H7 (cell line): ENCODE measurements around a stretch of chr20.

- RAMPAGE, long total RNA = no peak
Observed at GRCh38 chr20:62549382-62549998, 73.7 kb upstream of the GATA5 start.

DNA sequence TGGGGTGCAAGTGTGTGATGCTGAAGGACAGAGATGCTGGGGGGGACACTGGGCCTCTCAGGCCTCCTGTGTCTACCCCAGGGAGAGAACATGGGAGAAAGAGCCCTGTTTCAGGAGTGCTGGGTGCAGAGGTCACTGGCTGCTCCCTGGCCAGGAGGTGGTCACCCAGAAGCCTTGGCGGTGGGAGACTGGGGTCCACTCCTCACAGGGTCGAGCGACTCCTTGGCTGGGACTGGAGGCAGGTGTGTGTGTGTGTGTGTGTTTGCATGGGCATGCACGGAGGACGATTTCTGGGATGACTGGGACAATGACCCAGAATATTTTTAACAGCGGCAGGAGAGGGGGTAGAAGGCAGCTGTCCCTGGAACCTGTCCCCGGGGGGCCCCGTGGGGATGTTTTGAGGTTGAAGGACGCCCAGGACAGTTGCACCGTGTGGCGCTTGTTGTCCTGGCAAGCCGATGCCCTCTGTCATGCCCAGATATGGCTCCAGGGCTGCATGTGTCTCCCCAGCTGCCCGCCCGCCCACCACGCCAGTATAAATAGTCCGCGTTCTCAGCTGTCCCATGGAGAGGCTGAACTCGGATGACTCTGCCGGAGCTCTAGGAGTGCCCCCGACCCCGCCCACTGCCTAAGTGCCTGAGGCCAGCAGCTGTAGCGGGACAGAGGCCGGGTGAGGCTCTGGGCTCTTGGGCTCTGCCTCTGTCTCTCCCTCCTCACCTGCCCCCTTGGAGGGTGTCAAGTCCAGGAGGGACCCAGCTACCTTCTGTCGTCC lies 82.8 kb upstream of the GATA5 start:
- RAMPAGE, long total RNA = no peak

GRCh38 chr20:62570666-62571213 lies 71.6 kb upstream of the SLCO4A1 start:
- RAMPAGE, long total RNA = no peak

GRCh38 chr20:62617728-62618533 lies 24.4 kb upstream of the SLCO4A1 start:
- RAMPAGE, long total RNA = no peak

DNA sequence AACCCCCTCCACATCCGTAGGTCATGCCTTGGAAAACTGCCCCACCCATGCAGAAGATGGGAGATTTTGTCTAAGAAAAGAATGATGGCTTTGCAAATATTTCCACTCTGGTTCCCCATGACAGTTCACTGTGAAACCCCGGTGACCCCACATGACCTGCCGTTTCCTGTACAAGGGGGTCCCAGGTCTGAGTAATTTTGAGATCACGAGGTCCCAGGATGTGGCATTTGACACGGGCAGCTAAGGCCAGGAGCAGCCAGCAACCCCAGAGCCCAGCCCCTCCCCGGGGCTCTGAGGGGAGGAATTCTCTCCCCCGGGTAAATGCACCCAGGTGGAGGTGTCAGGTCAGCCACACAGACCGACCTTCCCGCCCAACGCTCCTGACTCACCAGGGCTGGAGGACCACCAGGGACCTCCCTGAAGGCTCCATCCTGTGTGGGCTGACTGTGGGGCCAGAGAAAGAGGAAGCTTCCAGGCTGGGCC lies 23.7 kb upstream of the SLCO4A1 start:
- RAMPAGE, long total RNA = no peak

DNA sequence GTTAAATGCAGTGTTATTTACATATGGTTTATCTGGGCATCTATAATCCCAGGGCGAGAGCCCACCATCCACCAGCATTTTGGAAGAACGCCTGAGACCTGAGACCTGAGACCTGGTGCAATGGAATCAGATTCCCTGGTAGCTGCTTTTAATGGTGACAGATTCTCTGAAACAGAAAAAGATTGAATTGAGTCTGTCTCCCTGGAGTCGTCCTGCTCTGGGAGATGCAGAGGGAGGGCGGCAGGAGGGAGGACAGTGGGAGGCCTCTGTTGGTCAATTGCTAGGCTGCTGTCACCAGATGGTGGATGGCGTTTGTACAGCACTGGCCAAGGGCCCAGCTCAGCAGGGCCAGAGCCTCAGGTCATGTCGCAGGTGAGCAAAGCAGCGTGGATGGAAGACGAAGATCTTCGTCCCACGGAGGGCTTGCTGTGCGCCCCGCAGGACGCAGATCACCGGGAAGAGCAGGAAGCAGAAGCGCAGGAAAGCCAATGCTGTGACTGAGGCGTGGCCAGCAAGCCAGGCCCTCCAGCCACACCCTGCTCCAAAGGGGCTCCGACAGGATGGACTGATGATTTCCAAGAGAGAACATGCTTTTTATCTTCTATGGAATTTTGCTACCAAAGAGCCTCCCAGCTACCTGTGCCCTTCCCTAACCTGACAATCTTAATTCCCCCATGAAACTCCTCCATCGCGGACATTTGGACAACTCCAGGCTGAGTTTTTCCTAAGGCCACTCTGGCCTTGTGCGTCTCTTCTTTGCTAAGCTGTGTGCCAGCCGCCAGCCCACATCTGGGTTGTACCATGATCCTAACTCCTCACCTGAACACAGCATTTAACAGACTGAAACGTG lies 3.6 kb upstream of the SLCO4A1 start:
- RAMPAGE, long total RNA = no peak

DNA sequence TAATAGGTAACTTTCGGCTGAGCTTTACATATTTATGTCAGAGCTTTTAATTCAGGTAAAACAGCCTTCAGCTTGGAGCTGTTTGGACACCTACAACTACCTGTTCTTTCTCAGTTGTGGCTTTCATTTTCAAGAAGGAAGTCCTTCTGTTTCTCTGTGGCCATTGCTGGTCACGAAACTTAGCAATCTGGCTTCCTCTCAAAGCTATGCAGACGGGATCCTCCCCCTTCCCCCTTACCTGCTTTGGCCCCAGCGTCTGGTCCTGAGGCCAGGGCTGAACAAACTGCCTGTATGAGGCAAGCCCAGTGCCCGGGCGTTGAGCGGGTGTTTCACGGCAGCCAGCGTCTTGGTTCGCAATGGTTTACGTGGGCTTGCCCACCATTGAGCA lies 9.3 kb downstream of the SLCO4A1 start:
- RAMPAGE, long total RNA = no peak

DNA sequence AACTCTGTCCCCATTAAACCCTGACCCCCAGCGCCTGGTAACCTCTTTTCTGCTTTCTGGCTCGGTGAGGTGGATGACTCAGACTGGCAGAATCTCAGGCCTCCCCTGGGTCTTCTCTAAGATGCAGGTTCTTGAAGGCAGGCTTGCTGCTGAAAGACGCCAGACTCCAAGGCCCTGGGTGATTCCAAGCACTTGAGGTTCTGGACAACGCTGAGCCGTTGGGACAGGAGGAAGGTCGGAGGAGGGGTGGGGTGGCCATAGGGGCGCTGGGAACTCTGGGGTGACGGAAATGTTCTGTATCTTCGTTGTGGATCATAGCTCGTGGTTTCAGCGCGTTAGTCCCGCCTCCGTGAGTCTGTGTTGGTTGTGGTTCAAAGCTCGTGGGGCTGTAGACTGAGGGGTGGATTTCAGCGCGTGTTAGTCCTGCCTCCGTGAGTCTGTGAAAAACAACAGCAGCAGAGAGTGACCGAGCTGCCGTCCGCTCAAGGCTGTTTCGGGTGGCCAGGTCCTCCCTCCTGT lies 7.6 kb downstream of the NTSR1 start:
- RAMPAGE, long total RNA = no peak

- RAMPAGE, long total RNA = no peak
Observed at GRCh38 chr20:62800596-62801381, 3.8 kb upstream of the OGFR start.

DNA sequence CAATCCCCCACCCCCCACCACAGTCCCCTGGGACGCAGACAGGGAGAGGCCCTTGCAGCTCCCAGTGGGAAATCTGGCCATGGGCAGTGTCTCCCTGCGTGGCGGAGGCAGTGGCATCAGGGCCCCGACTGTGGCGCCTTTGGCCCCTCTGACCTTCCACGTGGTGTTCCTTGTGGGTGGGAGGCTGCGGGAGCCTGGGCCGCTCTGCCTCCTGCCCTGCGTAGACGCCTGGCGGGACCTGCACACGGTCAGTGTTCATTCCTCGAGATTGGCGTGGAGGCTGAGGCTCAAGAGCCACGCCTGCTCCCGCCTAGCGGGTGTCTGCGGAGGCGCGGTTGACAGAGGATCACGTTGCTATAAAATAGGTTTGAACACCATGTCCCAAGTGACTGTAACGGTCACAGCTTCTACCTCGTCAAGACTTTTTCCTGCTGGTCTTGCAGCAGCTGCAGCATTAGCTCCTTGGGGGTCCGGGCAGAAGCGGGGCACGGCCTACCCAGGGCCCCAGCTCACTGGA lies 14.0 kb downstream of the COL9A3 start:
- RAMPAGE, long total RNA = no peak

DNA sequence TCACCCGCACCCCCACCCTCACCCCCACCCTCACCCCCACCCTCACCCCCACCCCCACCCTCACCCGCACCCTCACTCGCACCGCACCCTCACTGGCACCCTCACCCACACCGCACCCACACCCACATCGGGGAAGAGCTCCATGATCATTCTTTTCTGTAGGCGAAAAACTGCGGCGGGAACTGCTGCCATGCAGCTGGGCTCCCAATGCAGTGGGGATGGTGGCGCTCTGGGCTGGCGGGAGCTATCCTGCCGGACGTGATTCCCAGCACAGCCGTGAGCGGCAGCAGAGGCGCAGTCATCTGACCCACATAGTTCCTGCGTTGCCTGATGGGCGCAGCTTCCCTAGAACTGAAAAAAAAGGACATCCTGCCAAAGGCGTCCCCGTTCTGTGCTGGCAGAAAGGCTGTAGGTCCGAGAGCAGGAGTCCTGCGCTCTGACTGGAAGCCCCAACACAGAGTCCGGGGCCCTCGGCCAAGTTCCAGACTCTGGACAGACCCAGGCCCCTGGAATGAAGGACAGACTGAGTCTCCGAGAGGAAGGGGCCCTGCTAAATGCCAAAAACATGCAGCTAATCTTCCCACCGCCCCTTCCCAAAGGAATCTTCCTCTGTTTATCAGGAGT lies 13.9 kb upstream of the TCFL5 start:
- RAMPAGE, long total RNA = no peak

DNA sequence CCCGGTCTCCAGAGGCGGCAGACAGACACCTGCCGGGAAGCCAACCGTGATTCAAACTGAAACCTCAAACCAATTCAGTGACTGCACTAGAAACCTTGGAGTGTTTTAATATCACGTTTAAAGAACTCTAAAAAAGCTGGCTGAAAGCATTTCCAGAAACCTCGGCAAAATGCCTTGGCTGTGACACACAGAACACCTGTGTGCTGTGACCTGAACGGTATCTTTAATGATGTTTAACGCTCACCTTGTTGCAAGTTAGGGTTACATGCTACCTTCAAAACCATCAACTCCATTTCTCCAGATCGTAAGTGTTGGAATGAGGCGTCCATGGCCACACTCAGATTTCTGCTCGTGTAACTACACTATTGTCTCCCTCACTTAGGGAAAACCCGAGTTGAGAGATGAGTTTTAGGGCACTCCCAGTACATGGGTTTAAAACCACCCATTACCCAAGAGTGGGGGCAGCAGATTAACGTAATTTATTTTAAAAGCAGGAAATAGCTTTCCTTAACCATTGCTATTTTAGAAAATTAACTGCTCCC lies 27.1 kb downstream of the DIDO1 start:
- RAMPAGE, long total RNA = no peak

GRCh38 chr20:62927096-62927465 lies 776 bp upstream of the DIDO1 start:
- RAMPAGE, long total RNA = no peak

- RAMPAGE, long total RNA = no peak
Observed at GRCh38 chr20:62953173-62953642, 699 bp downstream of the SLC17A9 start.

DNA sequence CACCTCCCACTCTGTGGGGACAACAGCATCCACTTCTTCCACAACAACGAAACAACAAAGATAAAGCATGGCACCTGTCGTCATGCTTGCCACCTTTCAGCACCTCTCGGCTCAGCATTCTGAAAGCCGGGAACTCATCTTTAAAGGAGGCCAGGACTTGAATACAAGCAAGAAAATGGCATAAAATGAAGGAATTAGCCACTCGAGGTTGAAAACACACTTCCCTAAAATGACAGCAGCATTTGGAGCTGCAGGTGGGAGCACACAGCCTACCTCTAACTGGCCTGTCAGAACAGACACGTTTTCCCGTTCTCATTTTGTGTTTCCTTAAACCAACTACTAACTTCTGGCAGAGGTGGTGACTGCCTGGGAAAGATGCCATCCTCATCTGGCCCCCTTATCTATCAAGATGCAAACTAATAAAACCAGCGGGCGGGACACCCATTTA lies 21.8 kb downstream of the YTHDF1 start:
- RAMPAGE, long total RNA = no peak

DNA sequence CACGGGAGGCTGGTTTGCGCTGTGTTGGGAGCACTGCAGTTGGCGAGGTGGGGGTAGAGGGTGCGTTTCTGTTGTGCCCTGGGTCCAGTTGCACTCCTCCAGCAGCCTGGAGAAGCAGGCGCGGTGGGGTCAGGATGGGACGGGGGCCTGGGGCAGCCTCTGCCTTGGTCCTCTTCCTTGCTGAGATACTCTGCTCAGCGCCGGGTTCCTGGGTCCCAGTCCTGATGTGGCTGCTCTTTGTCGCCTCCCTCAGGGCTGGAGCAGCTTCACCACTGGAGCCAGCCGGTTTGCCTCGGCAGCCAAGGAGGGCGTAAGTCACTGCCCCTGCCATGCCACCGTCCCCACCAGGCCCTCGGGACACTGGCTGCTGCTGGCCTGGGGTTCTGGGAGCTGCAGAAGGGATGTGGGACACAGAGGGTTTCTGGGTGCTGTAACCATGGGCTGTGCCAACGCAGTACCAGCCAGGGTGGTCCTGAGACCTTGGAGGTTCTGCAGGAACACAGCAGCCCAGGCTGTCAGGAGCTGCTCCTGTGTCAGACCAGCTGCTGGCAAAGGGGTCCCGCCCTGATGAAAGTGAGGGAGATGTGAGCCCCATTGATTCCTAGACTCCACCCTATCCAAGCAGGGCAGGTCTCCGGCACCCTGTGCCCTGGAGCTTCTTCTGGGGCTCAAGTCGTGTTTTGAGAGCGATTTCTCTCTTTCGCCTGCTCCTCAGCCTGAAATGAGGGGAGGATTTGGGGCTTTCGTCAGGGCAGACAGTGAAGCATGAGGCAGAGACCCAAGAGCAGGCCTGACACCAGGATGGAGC lies 8.6 kb downstream of the ARFGAP1 start:
- RAMPAGE, long total RNA = no peak

DNA sequence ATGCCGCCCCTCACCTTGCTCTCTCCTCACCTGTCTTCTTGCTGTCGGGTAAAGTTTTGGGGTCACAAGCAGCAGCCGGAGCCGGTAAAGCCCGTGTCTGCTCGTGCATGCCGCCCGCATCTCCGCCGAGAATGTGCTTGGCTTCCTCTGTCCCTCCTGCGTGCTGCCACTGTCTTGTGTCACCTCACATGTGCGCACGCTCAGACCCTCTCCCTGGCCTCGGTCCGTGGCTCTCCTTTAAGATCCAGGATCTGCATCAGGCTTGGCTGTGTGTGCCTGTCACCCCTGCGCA lies 9.2 kb upstream of the COL20A1 start:
- RAMPAGE, long total RNA = no peak

DNA sequence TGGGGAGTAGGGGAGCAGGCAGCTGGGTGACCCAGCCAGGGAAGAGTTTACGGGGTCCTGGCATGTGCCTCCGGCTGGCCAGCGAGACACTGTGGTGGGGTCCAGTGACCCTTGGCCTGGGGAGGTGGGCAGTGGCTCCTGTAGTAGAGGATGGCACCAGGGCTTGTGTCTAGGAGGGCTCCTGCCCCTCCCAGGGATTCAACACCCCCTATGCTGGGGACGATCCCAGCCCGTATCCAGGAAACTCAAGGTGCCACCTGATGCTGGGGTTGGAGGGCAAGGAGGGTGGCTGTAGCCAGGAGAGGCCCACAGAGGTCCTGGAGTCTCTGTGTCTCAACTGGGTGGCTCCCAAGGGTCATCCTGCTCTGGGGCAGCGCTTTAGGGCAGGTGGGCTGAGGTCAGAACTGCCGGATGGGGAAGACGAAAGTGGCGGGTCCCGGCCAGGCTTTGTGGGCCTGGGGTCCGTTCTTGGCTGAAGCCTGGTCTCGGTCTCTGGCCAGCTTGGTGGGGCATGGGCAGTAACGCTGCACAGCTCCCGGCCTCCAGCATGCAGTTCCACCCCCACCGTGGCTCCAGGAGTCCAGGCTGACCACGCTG lies 2.9 kb upstream of the COL20A1 start:
- RAMPAGE, long total RNA = no peak

GRCh38 chr20:63532230-63532911 lies 4.8 kb downstream of the PTK6 start:
- RAMPAGE, long total RNA = no peak

- RAMPAGE, long total RNA = no peak
Observed at GRCh38 chr20:63552329-63553554, 1.2 kb upstream of the FNDC11 start.